ENCODE measurements around a stretch of chr1.

GRCh38 chr1:222857133-222857526, 42.3 kb downstream of the DISP1 start:
- PRO-cap, result no peak

- PRO-cap, result no peak
Observed at GRCh38 chr1:223000560-223001158, 142.4 kb downstream of the TLR5 start.

- PRO-cap, result bidirectional peak, plus-strand start at chr1:223032035, minus-strand start at chr1:223031784
Observed at GRCh38 chr1:223031404-223032134, 111.5 kb downstream of the TLR5 start.

- PRO-cap, result no peak
Observed at GRCh38 chr1:223092207-223092546, 50.9 kb downstream of the TLR5 start.

DNA sequence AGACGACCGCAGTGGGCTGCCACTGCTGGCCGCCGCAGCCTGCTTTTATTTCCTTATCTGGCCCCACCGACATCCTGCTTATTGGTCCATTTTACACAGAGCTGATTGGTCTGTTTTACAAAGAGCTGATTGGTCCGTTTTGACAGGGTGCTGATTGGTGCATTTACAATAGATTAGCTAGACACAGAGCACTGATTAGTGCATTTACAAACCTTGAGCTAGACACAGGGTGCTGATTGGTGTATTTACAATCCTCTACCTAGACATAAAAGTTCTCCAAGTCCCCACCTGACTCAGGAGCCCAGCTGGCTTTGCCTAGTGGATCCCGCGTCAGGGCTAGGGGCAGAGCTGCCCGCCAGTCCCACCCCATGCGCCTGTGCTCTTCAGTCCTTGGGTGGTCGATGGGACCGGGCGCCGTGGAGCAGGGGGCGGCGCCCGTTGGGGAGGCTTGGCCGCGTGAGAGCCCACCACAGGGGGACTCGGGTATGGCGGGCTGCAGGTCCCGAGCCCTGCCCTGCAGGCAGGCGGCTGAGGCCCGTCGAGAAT, 26.4 kb downstream of the TLR5 start:
- PRO-cap, result no peak

DNA sequence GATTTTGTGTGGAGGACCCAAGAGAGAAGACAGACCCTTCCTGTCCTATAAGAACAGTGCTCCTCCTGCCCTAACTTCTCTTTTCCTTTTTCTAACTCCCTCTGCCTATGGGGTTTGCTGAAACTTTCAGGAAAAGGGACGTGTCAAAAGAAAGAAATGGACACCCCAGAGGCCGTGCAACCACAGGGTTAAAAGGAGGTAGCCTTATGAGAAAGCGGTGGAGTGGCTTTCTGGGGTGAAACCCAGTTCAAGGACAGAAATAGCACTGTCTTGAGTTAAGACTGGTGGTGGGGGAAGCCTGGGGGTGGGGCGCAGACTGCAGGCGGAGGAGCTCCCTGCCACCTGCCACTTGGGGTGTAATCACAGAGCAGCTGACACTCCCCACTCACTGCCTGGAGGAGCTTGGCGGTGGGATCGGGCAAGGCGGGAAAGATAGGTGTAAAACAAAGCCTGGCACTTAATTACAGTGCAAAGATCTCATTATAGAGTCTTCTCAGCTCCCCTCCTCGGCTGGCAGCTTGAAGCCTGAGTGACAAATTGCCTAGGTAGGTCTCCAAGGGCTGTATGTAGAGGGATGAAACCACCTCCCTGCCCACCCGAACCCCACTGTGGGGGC, 759 bp upstream of the TLR5 start:
- PRO-cap, result no peak

GRCh38 chr1:223230374-223230978, 87.4 kb upstream of the TLR5 start:
- PRO-cap, result no peak

DNA sequence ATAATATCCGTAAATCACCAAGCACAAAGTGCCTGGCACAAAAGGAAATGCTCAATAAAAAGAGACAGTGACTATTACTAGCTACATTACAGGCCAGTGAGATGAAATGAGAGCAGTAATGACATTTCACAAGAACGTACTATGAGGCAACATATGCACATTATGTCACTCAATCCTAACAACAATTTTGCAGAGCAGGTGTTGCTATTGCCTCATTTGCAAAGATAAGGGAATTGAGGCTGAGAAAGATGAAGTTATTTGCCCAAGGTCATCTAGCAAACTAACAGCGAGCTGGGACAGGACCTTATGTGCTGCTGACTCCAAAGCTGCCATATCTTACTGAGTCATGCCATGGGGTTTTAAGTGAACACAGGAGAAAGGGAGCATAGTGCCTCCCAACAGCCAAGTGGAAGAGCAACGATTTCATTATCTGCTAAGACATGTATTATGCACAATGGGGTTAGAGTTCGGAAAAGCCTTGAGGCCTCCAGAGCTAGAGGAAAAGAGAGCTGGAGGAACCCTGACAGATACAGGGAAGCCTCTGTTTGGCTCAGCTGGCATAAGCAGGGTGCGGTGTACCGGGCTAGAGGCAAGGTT, 107.3 kb upstream of the TLR5 start:
- PRO-cap, result no peak

- PRO-cap, result no peak
Observed at GRCh38 chr1:223258725-223259091, 105.3 kb downstream of the SUSD4 start.

DNA sequence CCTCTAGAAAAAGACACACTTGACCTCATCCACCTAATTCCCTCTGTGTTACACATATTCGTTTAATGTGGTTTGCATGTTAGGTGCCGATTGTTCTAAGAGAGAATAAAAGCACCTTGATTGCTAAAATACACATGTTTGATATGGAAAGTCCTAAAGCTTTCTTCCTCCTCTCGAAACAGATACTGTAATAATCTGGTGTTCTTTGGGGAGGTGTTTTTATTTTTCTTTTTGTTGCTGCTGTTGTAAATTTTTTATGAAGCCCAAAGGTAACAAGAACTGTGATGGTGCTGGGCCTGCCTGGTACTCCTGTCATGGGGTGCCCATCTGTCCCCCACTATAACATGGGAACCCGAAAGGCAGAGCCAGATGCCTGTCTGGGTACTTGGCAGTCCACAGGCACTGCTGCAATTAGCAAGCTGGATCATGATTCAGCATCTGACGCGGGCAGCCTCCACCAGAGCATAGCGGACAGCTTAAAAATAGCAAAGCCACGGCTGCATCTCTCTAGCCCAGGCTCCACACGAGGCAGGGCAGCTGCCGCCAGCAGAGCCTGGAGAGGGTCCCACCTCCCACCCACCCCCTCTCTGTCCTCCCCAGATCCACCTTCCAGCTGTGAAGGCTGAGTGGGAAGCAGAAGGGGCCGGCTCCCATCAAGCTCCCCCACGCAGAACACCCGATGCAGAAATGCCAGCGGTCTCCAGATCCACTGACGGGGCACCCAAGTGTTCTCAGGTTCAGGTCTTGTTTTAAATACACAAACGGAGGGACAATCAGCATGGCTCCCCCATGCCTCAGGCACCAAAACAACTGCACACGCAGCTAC, 22.9 kb downstream of the SUSD4 start:
- PRO-cap, result no peak

DNA sequence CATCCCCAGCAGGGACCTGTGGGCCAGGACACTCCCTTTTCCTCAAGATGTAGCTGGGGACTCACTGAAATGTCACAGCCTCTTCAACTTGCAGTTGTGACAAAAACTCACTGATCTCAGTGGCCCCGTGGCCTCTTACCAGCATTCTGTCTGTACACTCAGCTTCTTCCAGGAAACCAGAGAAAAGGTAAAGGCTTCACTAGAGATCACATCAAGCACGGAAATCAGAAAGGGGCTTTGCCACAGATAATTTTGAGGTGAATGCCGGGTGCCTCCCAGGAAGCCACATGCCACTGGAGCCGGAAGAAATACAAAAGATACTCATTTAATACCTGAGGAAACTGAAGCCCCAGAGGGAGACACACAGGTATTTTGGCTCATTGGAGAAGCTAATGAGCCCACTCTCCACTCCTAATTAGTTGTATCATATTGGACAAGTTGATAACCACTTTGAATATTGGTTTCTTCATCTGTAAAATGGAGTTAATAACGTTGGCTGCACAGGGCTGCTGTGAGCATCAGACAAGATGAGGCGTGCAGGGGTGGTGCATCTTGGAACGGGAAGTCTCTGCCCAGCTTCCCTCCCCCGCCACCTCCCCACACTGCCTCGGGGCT, 122.4 kb downstream of the CCDC185 start:
- PRO-cap, result no peak

DNA sequence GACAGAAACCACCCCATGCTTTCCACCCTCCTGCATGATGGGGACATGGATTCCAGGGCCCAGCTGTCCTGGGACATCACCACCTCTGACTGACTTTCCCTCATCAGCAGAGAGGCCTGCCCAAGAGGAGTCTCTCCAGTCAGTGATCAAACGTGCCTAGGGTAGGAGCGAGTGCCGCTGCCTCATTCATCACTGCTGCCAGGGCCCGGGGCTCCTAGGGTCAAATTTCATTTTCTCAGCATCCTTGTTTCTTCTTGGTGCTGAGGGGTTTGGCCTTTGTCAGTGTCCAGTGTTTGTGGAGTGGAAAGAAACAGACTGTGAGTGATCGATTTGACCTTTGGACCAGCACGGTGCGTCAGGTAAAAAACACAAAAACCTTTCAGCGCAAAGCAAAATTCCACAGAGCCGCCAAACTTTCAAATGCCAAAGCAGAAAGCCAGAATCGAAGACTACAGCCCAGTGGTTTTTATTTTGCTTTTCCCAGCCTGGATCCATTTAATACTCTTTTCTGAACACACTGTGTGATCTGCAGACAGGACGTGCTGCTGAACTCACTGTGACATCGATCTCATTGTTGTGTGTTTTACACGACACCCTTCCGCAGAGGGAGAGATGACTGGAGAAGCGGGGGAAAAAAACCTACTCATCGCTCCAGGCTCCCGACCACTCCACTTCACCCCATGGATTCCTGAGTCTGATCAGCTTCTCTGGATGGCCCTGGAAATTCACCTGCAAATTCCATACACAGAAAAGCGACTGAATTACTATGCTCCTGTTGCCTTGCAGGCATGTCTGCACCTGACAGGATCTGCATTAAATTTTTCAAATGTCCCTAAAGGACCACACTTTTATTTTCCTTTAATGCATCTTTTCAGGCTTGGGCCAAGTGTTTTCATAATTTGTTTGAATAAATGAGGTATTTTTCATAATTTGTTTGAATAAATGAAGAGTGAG, 43.1 kb downstream of the CAPN8 start:
- PRO-cap, result no peak

GRCh38 chr1:223652277-223653154, 13.0 kb downstream of the CAPN8 start:
- PRO-cap, result no peak

DNA sequence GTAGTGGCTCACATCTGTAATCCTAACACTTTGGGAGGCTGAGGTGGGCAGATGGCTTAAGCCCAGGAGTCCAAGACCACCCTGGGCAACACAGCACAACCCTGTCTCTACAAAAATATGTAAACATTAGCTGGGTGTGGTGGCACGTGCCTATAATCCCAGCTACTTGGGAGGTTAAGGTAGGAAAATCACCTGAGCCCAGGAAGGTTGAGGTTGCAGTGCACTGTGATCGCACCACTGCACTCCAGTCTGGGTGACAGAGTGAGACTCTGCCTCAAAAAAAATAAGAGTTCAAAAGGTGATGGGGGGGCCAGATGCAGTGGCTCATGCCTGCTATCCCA, 867 bp downstream of the CAPN8 start:
- PRO-cap, result no peak

DNA sequence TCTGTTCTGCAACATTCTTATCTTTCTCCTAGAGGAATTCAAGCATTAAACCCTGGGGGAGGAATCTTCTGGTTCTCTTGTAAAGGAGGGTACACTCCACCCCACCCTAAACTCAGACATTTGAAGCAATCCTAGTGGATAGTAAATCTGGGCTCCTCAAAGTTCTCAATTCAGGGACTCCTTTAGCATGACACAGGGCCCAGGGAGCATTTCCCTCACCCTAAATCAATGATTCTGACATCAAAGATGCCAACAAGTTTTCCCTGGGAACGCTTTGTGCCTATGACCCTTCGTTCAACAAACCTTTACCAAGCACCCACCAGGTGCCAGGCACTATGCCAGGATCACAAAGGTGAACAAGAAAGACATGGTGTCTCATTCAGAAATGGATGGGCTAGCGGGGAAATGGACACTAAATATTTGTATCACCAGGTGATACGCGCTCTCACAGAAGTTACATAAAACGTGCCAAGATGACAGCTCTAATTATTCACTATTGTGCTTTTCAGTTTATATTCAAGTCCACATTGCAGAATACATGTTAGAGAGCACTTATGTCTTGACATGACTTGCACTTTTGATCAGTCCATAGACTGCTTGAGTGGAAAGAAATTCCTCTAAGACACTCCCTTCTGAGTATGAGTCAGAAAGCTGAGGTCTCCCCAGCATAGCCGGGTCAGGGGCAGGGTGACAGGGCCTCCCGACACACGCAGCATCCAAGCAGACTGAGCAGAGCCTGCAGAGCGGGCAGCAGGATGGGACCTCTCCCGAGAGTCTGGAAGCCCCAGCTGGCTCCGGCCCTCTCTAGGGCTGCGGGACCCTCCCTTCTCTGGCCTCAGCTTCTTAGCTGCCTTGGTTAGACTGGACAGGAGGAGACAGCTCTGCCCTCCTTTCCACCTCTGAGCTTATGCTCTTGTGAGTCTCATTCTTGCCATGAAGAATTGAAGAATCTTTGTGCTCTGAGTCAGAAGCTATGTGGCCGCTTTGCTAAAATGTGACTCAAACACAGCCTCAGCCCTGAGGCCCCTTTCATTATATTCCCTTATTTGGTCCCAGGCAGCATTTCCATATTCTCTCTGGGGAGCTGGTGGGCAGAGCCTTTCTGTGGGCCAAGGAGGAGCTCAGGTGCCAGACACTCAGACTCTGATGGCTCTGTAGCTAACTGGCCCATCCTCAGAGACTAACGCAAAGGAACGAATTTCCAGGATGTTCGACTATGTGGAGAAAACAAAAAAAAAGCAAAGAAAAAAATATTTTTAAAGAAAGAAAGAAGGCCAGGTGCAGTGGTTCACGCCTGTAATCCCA, 11.4 kb upstream of the CAPN2 start:
- PRO-cap, result bidirectional peak, plus-strand start at position 1,094 of the sequence, minus-strand start at position 907 of the sequence

DNA sequence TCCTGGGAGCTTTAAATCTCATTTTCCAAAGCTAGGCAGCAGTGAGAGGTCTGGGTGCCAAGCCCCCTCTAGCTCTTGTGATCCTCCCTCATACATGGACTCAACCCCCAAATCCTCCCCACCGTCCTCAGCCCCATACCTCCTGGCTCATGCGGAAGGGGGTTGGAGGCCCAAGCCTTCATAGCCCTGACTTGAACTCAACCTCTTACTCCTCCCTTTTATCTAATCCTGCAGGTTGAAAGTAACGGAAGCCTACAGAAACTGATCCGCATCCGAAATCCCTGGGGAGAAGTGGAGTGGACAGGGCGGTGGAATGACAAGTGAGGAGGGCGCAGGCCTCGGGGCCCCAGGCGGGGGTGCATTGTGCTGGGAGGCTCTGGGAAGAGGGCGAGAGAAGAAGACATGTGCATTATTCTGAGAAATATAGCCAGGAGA, 38.3 kb downstream of the CAPN2 start:
- PRO-cap, result no peak

DNA sequence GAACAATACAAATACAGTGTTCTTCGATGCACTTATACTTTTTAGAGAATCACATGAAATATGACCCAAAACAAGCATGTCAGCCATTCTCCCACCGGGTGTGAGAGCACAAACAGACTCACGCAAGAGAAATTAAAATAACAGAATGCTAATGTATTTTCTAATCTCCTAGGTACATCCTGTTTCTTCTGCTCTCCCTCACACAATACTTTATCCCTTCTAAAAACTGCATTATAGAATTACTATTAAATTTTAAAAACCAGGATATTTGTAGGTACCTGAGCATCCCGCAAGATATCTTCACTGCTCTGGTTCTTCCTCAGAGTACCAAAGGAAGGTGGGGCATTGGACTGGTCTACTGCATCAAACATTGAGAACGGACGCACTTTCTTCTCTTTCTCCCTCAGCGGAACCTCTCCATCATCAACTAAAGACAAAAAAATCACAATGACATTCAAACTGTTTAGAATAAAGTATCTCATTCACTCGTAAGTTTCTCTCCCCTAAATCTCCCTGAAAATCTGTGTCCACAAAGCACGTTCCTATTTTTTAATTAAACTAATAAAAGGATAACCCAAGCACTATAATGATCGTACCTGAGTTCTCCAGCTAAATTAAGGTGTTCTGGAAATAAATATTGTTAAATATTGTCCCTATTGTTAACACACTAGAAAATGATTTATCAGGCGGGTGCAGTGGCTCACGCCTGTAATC, 46.0 kb downstream of the TP53BP2 start:
- PRO-cap, result no peak

DNA sequence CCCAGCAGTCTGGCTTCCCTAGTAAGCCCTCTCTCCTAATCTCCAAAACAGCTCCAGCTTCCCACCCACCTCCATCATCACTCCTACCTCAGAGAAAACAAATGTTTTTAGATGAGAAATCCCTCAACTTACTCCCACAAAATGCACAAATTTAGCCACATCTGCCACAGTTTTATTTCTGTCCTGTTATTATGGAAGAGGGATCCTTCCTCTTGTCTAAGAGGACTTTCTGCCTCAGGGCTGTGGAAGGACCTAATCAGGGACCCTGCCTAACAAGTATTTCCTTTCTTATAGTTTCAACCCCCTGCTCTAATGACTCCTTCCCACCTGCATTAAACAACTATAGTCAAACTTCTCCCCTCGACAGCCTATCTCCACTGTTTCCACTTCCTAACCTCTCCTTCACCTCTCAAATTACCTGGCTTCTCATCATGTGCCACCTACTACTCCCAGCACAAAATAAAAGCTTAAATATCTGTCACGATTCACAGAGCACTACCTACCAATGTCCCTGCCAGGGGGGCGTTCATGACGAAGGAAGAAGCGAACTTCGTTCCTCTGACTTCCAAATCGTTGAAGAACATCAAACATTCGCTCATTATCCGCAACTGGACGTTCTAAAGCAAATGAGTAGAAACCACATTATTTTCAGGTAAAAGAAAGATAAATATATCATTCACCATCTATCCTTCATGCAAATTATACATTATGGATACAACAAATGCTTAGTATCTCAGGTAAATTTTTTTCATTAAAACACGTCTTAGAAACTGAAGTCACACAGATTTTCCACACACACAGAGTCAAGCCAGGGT, 31.8 kb downstream of the TP53BP2 start:
- PRO-cap, result no peak

- PRO-cap, result no peak
Observed at GRCh38 chr1:223998329-223999086, 115.4 kb upstream of the FBXO28 start.

DNA sequence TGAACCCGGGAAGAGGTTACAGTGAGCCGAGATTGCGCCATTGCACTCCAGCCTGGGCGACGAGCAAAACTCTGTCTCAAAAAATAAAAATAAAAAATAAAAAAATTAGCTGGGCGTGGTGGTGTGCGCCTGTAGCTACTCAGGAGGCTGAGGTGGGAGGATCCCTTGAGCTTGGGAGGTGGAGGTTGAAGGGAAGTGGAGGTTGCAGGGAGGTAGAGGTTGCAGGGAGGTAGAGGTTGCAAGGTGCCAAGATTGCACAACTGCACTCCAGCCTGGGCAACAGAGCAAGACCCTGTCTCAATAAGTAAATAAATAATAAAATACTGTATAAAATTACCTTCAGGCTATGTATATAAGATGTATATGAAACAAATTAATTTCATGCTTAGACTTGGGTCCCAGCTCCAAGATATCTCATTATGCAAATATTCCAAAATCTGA, 62.1 kb upstream of the FBXO28 start:
- PRO-cap, result no peak